Tibial nerve (tissue), 3 donors: ENCODE measurements around the genes RNF20 and OR13C9.

GRCh38 chr9:99498621-99498962, 276.5 kb downstream of the SEC61B start:
- PRO-cap: no peak
- RAMPAGE, long total RNA, 3 experiments: no peak in any of the 3 experiments

DNA sequence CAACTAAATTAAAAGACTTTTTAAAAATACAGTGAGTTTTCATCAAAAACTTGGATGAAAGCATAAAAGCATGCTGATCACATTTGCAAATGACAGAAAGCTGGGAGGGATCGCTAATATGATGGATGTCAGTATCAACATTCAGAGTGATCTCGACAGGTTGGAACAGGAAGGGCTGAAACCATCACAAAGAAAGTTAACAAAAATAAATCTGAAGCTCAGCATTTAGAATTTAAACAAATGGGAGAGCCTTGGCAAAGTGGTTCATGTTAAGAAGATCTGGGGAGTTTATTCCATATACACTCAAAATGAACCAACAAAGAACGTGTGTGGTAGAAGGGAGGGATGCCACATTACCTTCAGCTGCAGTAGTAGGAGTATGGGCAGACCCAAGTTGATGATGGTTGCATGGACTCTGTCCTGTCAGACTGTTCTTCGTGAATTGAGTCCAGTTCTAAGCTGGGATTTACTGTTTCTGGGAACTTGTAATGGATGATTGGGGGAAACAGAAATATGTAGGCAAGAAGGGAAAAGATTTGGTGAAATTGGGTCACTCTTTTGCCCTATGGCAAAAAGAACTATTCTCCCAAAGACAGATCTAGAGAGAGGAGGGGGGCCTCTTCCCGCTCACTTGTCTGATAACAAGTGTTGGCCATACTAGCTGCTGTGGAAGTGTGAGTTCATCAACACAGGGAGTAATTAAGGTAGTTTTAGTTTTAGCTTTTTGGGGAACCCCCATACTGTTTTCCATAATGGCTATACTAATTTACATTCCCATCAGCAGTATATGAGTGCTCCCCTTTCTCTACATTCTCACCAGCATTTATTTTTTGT, 14.6 kb downstream of the NR4A3 start:
- PRO-cap: no peak
- RAMPAGE, long total RNA, 3 experiments: no peak in any of the 3 experiments

DNA sequence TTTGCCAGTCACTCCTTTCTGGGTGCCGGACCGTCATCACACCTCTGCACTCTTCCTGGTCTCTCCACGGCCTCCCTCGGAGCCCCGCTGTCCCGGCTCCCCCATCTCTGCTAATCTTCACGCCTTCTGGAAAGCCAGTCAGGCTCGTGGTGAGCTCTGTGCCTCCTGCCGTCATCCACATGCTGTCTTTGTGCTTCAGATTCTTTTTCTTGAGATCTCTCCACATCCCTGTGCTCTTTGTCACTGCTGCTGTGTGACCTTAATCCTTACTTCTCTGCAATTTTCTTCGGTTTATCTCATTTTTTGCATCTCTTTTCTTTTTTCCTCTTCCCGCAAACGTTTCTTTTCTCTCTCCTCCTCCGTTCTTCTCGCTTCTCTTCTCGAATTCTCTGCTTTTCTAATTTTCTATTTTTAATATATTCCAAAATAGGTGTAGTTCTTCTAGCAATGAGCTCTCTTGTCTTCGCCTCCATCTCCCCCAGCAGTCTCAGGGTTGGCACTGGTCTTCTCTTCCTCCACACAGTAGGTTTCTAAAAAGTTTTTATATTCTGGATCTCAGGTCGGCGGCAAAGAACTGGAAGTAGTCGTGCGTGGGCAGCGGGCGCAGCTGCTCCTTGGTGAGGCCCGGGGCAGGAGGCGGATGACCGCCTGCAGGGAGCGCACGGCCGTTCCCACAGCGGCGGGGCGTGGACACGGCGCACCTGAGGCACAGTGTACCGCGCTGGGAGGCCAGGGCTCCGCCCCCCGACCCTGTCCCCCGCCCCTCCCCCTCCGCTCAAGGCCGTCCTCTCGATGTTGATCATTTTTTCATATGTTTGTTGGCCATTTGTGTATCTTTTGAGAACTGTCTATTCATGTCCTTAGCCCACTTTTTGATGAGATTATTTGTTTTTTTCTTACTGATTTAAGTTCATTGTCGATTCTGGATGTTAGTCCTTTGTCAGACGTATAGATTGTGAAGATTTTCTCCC, 92.3 kb downstream of the STX17 start:
- PRO-cap: no peak
- RAMPAGE, long total RNA, 3 experiments: start-site peak on the minus strand in 1 of 3 experiments, centred at position 400 of the sequence, 19 reads per replicate

- PRO-cap: no peak
- RAMPAGE, long total RNA, 3 experiments: no peak in any of the 3 experiments
Measured at GRCh38 chr9:100072716-100072993, 26.1 kb downstream of the ERP44 start.

GRCh38 chr9:100145057-100145533, 46.1 kb downstream of the INVS start:
- PRO-cap: no peak
- RAMPAGE, long total RNA, 3 experiments: start-site peak on the plus strand in 1 of 3 experiments, at chr9:100145410-100145507 at its widest, 5 reads per replicate

DNA sequence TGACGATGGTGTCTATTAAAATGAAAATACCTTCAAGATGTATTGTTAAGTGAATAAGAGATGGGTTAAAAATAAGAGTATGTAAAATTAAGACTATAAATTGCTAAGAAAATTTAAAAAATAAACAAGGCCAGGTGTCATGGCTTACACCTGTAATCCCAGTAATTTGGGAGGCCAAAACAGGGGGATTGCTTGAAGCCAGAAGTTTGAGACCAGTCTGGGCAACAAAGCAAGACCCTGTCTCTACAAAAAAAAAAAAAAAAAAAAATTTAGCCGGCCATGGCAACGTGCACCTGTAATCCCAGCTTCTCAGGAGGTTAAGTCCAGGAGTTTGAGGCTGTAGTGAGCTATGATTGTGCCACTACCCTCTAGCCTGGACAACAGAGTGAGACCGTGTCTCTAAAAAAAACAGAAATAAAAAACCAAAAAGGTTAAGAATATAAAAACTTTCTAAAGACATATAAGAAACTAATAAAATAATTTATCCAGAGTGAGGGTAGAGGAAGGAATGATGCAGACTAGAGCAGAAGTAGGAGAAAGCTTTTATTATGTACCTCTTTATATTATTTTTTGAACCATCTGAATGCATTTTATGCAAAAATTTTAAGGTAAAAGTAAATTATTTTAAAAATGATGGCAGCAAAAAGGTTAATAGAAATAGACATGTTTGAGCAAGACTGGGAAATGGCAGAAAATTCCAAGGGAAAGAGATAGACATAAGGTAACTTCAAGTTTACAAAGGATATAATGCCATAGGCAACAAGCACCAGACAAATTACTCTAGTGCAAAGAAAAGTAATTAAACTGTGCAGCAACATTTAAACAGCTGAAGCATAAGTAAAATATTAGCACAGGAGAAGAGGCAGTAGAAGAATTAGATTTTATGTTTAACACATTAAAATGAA, 49.0 kb downstream of the INVS start:
- PRO-cap: no peak
- RAMPAGE, long total RNA, 3 experiments: no peak in any of the 3 experiments

GRCh38 chr9:100163503-100164119, 64.6 kb downstream of the INVS start:
- PRO-cap: no peak
- RAMPAGE, long total RNA, 3 experiments: no peak in any of the 3 experiments

DNA sequence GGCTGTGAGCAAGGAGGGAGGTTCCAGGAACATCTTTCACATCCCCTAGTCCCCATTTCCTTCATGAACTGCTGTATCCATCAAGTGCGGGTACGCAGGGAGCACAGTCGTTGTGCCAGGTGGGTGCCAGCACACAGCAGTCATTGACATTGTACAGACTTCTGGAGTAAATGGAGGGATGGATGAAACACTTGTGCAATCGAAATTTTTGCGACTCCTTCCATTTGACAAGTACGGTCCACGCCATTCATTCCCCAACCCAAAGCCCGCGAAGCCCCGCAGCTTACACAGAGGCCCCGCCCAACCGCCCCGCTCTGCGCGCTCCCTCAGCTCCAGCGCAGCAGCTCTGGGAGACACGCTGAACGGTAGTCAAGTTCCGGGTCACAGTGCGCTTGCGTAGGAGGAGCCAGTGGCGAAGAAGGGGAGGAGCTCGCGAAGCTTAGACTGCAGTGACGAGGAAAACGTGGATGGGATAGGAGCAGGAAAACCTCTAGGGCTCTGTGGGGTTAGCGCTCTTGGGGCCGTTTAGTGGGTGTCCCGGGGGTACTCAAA, 15.5 kb upstream of the MSANTD3 start:
- PRO-cap: bidirectional peak, plus-strand start at position 449 of the sequence, minus-strand start at position 348 of the sequence
- RAMPAGE, long total RNA, 3 experiments: no peak in any of the 3 experiments

DNA sequence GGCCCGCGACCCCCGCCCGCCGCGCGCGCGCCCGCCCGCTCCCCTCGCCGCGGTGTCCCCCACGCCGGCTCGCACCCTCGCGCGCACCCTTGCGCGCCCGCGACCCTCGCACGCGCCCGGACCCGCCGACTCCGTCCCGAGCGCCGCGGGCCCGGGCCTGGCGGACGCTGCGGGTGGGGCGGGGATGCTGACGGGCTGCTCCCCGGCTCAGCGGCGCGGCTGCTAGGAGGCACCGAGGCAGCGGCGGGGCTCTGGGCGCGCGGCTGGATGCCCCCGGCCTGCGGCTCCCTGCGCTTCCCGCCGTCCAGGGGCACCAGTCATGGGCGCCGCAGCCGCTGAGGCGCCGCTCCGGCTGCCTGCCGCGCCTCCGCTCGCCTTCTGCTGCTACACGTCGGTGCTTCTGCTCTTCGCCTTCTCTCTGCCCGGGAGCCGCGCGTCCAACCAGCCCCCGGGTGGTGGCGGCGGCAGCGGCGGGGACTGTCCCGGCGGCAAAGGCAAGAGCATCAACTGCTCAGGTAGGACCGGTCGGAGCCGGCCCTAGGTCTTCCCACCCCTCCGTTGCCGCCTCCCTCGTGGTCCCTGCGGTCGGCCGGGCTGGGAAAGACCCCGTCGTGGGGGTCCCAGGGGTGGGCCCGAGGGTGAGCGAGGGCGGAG, 404 bp downstream of the TMEFF1 start:
- PRO-cap: no peak
- RAMPAGE, long total RNA, 3 experiments: no peak in any of the 3 experiments

- PRO-cap: no peak
- RAMPAGE, long total RNA, 3 experiments: no peak in any of the 3 experiments
Measured at GRCh38 chr9:101381786-101382537, 2.8 kb downstream of the BAAT start.

- PRO-cap: no peak
- RAMPAGE, long total RNA, 3 experiments: no peak in any of the 3 experiments
Measured at GRCh38 chr9:101429783-101430307, 5.7 kb downstream of the ALDOB start.

DNA sequence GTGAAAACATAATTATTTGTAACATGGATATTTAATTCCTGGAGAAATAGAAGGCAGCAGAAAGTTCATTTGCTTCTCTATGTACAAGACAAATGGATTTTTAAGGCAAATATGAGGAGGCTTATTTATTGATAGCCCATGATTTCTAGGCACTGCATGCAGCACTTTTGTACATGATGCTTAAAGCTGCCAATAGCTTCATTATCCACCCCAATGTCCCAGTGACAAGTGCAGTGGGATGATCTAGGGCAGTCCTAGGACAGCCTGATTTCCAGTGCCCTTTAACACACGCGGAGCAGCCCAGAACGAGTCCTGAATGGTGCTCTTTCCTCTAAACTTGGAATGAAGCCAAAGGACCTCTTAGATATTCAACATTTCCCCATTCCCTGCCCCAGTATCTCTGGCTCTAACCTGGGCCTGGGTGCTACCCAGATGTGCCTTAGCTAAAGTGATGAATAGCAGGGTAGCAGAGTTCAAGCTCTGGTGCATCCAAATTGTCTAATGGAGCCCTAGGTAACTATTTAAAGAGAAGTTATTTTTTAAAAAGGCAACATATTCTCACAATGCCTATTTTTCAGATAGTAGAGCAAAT, 1.1 kb downstream of the ALDOB start:
- PRO-cap: no peak
- RAMPAGE, long total RNA, 3 experiments: no peak in any of the 3 experiments

DNA sequence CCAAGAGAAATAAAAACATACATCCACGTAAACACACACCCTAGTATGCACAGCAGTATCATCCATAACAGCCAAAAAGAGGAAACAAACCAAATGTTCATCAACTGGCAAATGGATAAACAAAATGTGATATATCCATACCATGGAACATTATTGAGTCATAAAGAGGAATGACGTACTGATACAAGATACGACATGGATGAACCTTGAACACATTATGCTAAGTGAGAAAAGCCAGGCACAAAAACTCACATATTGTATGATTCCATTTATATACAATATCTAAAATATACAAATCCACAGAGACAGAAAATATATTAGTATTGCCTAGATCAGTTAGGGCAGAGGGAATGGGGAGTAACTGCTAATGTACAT, 8.3 kb upstream of the ALDOB start:
- PRO-cap: no peak
- RAMPAGE, long total RNA, 3 experiments: no peak in any of the 3 experiments

DNA sequence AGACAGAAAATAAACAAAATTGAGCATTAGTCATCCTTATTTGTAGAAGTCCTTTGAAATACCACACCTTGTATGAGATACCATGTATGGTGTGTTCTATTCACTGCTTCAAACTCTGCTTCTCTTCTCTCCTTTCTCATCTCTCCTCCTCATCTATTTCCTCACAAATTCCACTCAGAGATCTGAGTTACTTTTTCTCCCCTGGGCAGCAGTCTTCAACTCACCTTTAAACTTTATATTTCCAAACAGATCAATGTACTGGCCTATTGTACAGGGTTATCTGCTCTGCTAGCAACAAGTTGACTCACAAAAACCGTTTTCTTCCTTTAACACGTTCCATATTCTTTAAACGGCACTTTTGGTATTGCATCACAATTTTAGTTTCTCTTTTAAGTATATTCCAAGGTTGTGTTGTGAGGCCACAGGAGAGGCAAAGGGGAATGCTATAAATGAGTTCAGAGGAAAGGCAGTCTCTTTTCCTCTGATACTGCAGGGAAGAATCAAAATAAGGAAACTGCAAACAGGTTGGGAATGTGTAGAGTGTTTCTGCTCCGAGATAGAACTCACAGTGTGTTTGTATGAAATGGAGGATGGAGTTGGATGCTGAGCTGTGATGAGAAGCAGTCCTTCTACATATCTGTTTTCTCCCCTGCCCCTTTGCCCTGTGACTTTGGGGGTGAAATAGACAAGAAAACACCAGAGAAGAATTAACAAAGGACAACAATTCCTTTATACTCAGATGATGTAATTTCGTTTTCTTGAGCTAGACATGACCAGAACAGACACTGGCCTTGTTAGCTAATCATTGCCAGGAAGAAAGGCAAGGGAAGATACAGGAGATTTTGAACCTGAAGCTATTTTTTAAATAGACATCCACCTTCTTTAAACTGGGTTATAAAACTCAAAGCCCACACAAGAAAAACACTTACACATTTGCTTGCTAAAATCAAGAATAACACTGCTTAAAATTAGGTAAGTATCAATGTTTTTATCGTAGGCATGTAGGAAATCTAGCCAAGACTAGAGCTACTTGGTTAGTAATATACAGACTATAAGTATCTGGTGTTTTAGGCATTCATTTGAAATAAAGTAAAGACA, 10.0 kb upstream of the ALDOB start:
- PRO-cap: no peak
- RAMPAGE, long total RNA, 3 experiments: no peak in any of the 3 experiments

- PRO-cap: bidirectional peak, plus-strand start at chr9:101486431, minus-strand start at chr9:101486341
- RAMPAGE, long total RNA, 3 experiments: no peak in any of the 3 experiments
Measured at GRCh38 chr9:101485792-101486959, 797 bp downstream of the PGAP4 start.

GRCh38 chr9:101533095-101534450, at the start of gene RNF20:
Gene RNF20 (plus strand): TSS chr9:101533853.
- PRO-cap: bidirectional peak, plus-strand start at chr9:101533865, minus-strand start at chr9:101533750
- RAMPAGE, long total RNA, 3 experiments: start-site peak on the plus strand in 3 of 3 experiments, at chr9:101533858-101533894 at its widest, 41 to 136 reads per replicate

GRCh38 chr9:104617985-104618476, at the start of gene OR13C9:
Gene OR13C9 (minus strand): TSS chr9:104618204.
- PRO-cap: no peak
- RAMPAGE, long total RNA, 3 experiments: no peak in any of the 3 experiments

DNA sequence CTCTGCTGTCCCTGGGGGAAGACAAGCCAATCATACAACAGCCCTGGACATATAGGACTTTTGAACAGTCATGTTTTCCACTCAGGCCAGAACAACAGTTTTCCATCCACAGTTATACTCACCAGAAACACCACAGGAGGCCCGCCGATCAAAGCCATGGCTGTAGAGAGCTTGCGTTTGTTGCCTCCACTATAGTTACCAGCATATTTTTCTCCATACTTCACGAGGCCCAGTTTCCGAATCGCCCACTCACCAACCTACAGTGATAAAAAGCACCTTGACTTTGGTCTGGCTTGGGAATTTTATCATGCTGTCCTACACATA, 23.8 kb downstream of the NIPSNAP3B start:
- PRO-cap: no peak
- RAMPAGE, long total RNA, 3 experiments: no peak in any of the 3 experiments

- PRO-cap: no peak
- RAMPAGE, long total RNA, 3 experiments: no peak in any of the 3 experiments
Measured at GRCh38 chr9:104867616-104867867, 60.4 kb downstream of the ABCA1 start.

DNA sequence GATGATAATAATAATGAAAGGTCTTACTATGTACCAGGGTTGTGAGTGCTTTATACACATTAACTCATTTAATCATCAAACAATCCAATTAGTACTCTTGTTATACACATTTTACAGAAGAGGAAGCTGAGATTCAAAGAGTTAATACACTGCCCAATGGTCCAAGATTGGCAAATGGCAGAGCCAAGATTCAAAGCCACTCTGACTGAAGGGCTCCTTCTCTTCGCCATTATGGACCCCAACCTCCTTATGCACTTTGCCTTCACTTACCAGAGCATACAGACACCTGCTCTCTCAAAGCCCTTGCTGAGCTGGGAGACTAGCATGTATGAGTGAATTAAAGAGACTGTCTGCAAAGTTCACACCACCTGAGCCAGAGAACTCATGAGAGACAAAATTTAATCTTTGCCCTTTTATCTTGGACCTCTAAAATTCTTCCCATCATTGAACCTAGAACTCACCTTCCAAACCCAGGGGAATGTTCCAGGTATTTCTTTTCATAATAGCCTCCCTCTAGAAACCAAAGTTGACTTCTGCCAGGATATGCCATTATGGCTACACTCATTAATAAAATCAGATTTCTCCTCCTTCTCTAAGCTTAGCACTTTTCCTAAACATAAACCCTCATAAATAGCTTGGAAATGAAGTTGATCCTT, 33.4 kb downstream of the ABCA1 start:
- PRO-cap: no peak
- RAMPAGE, long total RNA, 3 experiments: no peak in any of the 3 experiments